SK-N-DZ (cell line): ENCODE measurements around the gene ZBTB47.

GRCh38 chr3:42527032-42527571 lies 24.7 kb downstream of the VIPR1 start:
RAMPAGE:
- cytosol, long total RNA, result no peak
- nucleus, long total RNA, result no peak

DNA sequence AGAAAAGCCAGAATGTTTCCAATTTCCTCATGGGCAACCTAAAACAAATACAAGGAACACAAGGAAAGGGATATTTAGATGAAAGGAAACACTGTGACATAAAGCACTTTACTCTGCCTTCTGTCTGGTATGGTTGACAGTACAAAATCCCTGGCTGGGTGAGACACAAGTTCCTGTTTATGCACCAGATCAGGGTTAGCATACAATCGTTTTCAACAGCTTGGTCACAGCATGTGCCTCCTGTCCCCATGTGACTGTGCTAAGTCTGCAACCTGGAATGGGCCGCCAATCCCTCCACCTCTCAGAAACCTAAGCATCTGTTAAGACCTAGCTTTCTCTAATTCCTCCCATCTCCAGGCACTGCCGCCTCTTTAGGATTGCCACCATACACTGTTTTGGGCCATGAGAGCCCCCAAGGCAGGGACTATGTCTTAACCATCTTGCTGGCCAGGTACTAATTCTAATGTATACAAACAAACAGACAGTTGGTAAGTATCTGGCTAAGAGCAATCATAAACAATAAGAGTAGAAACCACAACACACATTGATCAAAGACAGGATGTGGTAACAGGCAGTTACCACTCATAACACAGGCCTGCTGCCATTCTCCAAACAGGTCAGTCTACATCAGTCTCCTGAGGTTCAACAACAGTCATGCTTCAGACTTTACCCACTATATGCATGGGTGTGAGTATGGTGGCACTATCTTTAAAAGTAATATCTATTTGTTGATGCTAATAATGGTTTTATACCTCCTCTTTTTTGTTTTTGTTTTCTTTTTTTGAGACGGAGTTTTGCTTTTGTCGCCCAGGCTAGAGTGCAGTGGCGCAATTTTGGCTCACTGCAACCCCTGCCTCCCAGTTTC lies 25.6 kb downstream of the SEC22C start:
RAMPAGE:
- cytosol, long total RNA, result no peak
- nucleus, long total RNA, result no peak

DNA sequence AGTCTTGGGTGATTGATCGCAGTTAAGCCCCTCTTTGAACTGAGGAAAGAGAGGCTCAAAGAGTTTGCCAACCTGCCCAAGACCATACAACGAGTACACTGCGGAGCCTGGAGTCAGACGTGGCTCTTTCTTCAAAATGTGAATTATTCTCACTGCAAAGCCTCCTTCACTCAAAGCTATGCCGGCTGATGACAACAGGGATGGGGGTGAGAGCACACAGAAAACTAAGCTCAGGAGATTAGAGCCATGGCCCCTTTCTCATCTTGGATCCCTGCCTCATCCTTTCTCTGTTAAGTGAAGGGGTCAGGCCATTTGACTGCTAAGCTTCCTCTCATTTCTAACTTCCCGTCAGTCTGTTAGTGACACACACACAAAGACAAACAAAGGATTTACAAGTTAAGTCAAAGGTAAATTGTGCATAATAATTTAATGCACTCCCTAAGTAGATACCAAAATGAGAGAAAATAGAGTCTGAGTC lies 1.1 kb downstream of the SS18L2 start:
RAMPAGE:
- cytosol, long total RNA, result no peak
- nucleus, long total RNA, result no peak

GRCh38 chr3:42653042-42653771 lies at the start of gene ZBTB47:
ZBTB47 (plus strand) TSS chr3:42653697.
RAMPAGE:
- cytosol, long total RNA, result no peak
- nucleus, long total RNA, result no peak

RAMPAGE:
- cytosol, long total RNA, result no peak
- nucleus, long total RNA, result no peak
Observed at GRCh38 chr3:42727975-42728423, 25.4 kb upstream of the HHATL start.

DNA sequence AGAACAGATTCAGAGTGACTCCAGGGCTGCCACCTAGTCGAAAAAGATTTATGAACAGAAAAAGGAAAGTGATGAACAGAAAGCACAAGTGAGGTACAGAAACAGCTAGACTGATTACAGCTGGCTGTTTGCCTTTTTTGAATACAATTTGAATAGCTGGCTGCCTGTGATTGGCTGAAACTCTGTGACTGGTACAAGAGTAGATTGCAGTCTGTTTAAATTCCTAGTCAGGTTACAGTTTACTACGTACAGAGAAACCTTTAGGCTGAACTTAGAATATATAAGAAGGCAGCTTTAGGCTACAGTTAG lies 10.1 kb downstream of the CCDC13 start:
RAMPAGE:
- cytosol, long total RNA, result no peak
- nucleus, long total RNA, result no peak

DNA sequence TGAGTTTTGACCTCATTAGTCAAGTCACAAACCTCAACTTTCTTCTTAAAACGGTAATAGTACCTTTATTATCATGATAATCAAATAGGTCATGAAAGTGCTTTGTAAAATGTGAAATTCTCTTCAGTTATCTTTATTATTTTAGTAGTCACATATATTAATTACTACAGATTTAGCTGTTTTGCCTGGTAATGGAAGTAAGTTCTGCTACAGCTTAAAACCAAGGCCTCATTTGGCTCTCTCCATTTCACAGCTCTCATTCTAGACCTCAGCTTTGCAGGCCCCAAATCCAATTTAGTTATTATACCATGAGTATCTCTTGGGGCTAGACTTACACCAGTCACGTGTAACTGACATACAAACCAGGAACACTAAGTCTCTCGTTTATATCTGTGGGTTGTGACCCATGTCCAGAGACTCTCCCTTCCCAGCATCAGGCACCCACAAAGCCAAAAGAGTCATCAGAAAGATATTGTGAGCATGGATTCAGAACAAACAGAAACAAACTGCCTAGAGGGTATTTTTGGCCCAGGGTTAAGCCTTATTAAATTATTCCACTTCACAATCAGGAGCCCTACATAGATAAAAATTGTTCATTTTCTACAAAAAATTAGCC lies 5.5 kb upstream of the CCDC13 start:
RAMPAGE:
- cytosol, long total RNA, result no peak
- nucleus, long total RNA, result no peak

GRCh38 chr3:42844557-42844900 lies 31.1 kb downstream of the CYP8B1 start:
RAMPAGE:
- cytosol, long total RNA, result no peak
- nucleus, long total RNA, result no peak

GRCh38 chr3:42905737-42905932 lies 307 bp upstream of the ZNF662 start:
RAMPAGE:
- cytosol, long total RNA, result no peak
- nucleus, long total RNA, result no peak

DNA sequence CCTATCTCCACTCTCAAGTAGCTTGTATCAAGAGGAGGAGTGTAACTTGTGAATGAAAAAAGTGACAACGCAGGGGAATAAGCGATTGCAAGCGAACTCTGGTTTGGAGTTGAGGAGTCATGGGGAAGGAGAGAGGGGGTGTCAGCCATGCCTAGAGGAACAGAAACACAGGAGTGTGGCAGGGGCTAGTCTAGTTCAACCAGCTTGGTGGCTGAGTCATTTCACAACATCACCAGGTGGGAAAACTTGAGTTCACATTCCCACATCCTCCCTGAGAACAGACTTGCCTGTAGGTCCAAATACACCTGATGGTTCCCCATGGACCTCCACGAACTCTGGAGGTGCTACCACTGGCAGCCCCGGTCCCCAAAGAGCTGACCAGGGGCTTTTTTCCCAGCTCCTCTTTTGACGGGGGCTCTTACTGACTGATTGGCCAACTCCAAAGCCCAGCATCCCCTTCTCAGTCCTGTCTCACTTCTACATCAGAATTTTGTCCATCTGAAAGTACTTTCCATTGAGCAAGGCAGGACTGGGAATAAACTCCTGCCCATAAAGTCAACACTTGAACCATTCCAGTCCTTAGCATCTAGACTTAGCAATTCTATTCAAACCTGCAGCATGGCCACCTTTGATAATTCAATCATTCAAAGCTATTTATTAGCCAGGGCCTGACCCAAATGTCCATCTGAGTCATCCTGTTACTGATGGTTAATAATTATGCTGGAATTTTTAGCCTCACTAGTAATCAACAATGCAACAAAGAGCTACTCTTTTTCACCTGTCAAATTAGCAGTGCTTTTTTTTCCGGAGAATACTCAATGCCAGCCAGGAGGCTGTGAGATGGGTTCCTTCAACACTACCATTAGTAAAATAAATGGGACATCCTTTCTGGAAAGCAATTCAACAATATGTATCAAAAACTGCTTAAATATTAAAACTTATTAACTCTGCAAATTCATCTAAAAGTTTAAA lies 72.9 kb upstream of the SNRK start:
RAMPAGE:
- cytosol, long total RNA, result no peak
- nucleus, long total RNA, result no peak

GRCh38 chr3:43287679-43287876 lies 1.2 kb downstream of the SNRK start:
RAMPAGE:
- cytosol, long total RNA, result no peak
- nucleus, long total RNA, result no peak

DNA sequence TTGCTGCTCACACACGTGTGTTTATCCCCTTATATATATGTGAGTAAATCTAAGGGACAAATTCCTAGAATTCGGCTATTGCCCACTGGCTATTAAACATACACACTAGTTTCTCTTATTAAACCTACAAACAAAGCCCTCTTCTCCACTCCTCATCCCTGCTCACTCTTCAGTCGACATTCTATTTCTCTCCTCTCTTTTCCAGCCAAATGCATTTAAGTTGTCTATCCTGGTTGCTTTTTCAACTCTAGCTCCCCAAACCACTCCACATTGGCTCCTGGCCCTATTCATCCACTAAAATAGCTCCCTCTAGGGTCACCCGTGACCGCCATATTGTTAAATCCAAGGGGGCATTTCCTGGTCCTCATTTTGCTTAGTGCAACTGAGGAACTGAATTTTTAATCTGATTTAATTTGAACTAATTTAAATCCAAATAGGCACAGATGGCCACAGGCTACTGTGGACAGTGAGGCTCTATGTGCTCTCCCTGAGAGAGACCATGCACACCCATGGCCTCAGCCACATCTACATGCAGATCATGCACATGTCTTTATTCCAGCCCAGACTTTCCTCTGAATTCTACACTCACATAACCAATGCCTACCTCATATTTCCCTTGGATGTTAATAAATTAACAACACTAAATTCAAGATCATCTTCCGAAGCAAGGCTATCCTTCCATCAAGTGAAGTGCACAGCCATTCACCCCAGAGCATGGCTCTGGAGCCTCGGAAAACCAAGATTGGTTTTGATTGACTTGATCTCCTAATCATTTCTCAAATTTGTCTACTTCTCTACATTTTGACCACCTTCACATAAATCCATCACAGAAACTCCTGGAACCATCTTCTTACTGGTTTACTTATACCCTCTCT lies 106.5 kb downstream of the SNRK start:
RAMPAGE:
- cytosol, long total RNA, result no peak
- nucleus, long total RNA, result no peak

DNA sequence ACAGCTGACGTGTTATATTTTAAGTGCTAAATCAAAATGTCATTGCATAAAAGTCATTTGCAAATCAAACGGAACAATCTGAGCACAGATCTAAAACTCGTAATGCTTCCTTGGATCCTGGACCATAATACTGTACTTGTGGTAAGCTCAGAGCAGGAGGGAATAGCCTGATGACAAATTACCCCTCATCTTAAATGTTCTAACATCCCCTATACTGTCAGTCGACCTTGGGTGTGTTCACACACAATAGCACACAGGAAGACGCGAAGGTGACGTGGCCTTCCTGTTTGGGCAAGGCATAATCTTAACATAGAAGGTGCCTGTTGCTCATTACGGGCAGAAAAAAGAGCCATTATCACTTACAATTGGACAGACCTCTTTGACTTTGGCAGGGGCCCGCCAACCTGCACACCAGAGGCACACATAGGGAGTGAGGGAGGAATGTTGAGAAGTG lies 144.3 kb downstream of the ANO10 start:
RAMPAGE:
- cytosol, long total RNA, result no peak
- nucleus, long total RNA, result no peak

RAMPAGE:
- cytosol, long total RNA, result no peak
- nucleus, long total RNA, result no peak
Observed at GRCh38 chr3:43737133-43737781, 46.5 kb downstream of the ABHD5 start.

RAMPAGE:
- cytosol, long total RNA, result no peak
- nucleus, long total RNA, result no peak
Observed at GRCh38 chr3:43770327-43771369, 79.9 kb downstream of the ABHD5 start.

RAMPAGE:
- cytosol, long total RNA, result no peak
- nucleus, long total RNA, result no peak
Observed at GRCh38 chr3:43996615-43997454, 244.9 kb upstream of the TOPAZ1 start.

DNA sequence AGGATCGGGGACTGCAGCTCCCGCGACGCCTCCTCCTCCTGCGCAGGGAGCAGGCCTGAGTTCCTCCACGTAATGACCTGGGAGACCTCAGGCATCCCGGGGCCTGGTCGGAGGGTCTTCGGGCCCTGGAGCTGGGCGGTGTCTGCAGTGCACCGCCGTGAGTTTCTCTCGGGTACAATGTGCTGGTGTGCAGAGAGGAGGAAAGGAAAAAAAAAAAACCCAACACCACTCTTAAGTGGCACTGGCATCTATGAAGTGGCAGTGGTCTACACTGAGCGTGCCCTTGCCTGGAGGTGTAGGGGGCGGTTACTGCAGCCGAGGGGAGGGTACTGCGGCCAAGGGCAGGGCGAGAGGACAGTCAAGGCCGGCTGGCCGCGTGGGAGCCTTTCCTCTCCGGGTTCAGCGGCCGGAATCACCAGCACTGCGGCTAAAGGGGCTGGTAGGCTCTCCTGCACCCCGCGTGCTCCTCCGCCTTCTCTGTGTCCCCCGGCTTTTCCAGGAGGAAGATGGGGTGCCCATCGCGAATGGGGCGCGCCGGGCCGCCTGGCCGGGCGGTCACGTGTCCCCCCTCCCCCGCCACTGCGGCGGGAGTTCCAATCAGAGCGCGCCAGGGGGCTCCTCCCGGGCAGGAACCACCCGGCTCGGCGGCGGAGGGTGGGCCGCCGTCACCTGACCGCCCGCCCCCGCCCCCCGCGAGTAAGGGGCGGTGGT lies 243.0 kb upstream of the TOPAZ1 start:
RAMPAGE:
- cytosol, long total RNA, result no peak
- nucleus, long total RNA, result no peak

GRCh38 chr3:44340061-44340434 lies 1.5 kb downstream of the TCAIM start:
RAMPAGE:
- cytosol, long total RNA, result no peak
- nucleus, long total RNA, result no peak

RAMPAGE:
- cytosol, long total RNA, result no peak
- nucleus, long total RNA, result no peak
Observed at GRCh38 chr3:44450237-44451091, 27.0 kb downstream of the ZNF445 start.

RAMPAGE:
- cytosol, long total RNA, result no peak
- nucleus, long total RNA, result no peak
Observed at GRCh38 chr3:44468504-44469073, 8.9 kb downstream of the ZNF445 start.